Glomerular endothelial cell (primary cell): ENCODE measurements around the gene MEX3C.

GRCh38 chr18:51065327-51065784 lies 35.3 kb downstream of the SMAD4 start:
- RAMPAGE, long total RNA: no peak

DNA sequence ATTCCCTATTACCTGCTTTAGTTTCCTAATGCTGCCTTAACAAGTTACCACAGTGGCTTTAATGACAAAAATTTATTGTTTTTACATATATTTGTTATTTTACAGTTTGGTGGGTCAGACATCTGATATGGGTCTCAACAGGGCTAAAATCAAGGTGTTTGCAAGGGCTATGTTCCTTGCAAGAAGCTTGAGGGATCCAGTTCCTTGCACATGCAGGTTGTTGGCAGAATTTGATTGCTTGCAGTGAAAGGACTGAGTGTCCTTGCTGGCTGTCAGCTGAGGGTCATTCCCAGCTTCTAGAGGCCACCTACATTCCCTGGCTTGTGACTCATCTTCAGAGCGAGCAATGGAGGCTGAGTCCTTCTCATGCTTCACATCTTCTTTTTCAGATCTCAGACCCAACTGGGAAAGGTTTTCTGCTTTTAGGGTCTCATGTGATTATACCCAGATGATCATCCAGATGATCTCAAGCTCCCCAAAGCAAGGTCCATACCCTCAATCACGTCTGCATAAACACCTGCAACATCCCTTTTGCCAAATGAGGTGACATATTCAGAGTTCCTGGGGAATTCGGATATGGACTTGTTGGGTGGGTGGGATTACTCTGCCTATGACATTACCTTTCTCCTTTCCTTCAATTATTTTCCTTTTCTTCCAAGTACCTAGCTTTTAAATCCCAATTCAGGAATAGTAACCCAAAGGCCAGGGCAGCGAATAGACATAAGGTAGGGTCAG lies 12.3 kb downstream of the MEX3C start:
- RAMPAGE, long total RNA: no peak

DNA sequence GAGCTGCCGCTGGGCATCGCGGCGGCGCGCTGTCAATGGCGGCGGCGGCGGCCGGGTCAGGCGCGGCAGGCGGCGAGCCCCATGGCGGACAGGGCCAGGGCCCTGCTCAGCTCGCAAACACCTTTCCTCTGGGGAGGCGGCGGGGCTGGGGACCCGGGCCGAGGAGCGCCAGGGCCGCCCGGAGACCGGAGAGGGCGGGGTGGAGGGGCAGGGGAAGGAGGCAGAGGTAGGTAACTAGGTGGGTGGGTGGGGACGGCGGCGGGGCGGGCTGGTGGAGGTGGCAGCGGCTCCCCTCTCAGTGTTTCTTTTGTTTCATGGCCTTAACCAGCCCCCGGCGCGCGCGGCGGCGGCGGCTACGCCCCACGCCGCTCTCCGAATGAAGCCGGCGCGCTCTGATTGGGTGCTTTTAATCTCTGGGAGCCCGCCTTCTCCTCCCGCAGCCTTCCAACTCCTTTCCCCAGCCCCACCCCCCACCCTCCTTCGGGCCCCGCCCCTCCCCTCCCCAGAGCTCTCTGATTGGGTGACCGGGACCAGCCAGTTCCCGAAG lies at the start of gene MEX3C:
TSS of gene MEX3C (minus strand) at position 378 of the 547 bp plus-strand sequence.
- RAMPAGE, long total RNA: no peak

DNA sequence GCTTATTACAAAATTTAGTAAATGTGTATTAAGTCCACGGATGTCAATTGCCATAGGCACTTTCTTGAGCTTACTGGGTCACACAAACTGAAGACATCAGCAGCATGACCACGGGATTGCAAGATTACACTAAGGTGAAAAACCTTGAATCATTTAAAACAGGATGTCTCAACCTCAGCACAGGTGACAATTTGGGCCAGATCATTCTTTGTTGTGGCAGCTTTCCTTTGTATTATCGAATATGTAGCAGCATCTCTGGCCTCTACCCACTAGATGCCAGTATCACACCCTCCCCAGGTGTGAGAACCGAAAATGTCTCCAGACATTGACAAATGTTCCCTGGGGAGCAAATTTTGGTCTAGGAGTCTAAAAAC lies 1.4 kb downstream of the MBD2 start:
- RAMPAGE, long total RNA: no peak

GRCh38 chr18:54223478-54223830 lies 1.0 kb downstream of the MBD2 start:
- RAMPAGE, long total RNA: no peak

GRCh38 chr18:54232523-54232942 lies 8.1 kb upstream of the MBD2 start:
- RAMPAGE, long total RNA: no peak

GRCh38 chr18:54717562-54718116 lies 110.6 kb upstream of the RAB27B start:
- RAMPAGE, long total RNA: no peak

DNA sequence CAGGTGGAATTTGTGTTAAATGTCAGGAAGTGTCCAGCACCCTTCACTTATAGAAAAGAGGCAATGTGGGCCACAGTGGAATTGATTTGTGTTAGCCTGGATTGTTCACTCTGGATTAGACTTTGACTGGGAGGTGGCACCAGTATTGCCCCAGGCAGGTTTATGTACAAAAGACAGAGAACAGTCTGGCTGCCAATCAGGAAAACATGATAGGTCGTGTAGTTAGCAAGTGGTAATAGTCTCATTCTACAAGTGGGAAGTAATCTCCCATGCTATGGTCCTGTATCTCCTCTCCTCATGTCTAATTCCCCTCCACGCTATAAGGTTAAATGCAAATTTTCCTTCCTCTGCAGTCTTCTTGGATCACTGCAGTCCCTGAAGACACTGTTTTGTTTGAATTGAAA lies 45.6 kb downstream of the RAB27B start:
- RAMPAGE, long total RNA: no peak

DNA sequence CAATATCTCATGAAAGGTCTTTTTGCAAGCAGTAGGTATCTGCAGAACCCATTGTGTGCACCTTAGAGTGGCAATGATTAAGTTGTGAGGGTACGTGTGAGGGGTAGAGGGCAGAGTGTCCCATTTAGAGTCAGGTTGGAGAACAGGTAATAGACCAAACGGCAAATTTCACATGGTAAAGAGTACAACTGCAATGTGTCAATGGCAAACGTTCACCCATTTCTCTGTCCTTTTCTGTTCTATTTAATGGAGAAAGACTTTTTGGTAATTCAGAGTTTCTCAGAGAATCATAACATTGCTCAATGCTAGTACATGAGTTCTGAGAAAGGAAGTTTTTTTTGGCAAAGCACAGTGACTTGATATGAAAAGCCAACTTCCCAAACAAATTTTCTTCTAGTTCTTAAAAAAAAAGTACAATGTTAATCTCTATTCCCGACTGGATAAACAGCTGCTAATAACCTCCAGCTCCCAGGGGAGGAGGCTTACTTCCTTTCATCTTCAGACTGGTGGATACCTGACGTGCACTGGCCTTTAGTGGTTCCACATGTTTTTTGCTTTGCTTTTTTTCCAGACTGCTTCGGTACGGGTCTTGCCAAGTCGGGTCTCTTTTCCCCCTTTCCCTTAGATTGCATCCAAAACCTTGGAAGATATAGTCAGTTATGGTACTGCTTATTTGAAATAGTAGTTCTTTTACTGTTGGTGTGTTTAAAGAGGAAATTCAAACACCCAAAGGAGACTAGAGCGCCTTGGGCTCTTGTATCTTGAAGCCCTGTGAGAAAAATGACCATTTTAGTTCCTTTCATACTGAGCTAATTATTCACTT lies 284.6 kb upstream of the CCDC68 start:
- RAMPAGE, long total RNA: no peak

- RAMPAGE, long total RNA: no peak
Observed at GRCh38 chr18:55337696-55338763, 250.0 kb downstream of the TCF4 start.

DNA sequence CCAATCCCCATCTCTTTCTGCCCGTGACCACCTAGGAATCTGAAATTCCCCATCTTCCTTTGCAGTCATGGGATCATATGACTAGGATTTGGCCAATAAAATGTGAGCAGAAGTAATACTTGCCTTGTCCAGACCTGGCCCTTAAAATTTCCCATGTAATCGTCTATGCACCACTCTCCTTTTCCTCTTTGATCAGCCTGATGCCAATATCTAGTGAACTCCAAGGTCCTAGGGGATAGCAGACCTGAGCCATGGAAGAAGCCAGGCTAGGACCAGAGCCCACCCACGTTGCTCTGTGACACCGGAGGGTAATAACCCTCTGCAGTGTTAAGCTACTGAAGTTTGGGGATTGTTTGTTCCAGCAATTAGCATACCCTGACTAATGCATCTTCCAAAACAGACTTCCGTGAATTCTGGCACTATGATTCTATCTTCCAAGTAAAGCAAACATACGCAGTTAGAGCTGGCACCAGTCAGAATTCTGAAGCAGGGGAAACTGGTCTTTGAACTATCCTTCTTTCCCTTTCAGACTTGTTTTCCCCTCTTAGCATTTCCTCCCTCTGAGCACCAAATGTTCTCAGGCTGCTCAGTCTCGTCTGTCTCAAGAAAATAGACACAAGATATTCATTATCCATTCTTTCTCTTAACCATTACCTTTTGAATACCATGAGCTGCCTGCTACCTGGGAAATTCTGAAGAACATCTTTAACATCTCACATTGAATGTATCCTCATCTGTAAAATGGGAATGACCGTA lies 108.4 kb downstream of the TCF4 start:
- RAMPAGE, long total RNA: no peak

DNA sequence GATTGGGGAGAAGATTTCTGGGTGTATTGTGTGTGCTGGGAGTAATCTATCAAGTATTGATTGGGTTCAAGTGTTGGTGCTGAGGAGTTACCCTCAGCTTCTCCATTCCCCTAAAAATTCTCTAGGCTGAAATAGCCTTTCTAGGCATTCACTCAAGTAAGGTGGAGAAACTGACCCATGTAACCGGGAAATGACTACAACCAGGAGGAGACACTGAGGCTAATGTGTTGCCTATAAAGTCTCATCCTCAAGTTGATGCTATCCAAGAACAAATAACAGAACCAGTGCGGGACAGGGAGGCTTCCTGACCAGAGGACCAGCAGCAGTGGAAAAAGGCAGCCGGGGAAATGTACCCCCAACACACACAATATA lies 80.2 kb downstream of the TCF4 start:
- RAMPAGE, long total RNA: no peak

DNA sequence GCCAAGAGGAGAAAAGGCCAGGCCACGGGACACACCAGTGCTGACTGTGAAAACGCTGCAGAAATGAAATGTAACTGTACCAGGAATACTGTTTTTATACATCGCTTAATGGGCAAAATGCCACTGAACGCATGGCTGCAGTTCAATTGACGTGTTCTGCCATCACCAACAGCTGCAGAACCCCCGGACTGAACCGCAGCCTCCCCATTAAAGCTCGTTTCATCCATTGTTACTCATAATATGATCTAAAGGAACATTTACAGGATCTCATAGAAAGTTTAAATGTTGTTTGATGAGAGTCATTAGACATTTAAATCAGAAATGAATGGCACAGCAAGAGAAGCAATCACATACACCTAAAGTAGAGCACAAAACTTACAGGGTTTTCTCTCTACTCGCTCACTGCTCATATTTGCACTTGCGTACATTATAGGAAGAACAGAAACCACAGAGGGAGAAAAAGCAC lies 35.4 kb downstream of the TCF4 start:
- RAMPAGE, long total RNA: no peak

DNA sequence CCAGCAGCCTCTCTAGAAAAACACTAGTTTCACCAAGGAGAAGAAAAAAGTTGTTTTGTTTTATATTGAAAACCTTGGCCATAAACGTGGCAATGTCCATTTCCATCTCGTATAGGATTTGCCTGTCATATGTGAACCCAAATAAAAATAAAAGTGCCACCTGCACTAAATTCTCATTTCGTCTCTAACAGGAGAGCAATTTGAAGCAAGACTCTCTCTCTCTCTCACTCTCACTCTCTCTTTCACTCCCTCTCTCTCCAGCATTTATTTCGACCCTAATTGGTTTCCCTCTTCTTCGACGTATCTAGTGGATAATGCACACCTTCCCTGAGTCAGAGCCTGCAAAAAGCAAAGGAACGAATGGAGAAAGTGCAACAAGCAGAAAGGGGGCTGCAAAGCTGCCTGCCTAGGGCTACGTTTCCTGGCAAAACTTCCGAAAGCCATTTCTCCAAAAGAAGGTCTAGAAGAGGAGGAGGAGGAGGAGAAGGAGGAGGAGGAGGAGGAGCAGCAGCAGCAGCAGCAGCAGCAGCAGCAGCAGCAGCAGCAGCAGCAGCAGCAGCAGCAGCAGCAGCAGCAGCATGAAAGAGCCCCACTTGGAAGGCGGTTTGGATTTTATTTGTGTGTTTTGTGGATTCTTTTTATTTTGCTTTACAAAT lies 2.2 kb downstream of the TCF4 start:
- RAMPAGE, long total RNA: no peak

- RAMPAGE, long total RNA: no peak
Observed at GRCh38 chr18:55778492-55779349, 190.7 kb upstream of the TCF4 start.

DNA sequence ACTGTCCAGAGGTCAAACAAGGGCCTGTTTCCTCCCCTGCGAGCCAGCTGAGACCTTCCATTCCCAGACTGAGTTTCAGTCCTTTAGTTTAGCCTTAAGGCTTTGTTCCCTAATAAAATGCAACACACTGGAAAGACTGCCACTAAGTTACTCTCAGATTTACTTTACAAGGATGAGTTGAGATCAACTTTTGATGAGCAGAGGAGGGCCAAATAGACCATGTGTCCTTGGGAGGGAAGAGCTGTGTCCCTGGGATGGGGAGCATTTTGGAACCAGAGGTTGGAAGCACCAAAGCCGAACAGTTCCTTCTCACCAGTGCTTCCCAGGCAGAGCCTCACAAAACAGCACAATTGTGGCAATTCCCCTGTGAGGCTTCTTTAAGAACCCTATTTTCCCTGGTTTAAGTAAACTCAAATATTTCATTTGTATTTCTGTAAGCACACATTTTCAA lies 63.3 kb downstream of the TXNL1 start:
- RAMPAGE, long total RNA: no peak

- RAMPAGE, long total RNA: no peak
Observed at GRCh38 chr18:56980150-56981396, 166.3 kb upstream of the BOD1L2 start.

DNA sequence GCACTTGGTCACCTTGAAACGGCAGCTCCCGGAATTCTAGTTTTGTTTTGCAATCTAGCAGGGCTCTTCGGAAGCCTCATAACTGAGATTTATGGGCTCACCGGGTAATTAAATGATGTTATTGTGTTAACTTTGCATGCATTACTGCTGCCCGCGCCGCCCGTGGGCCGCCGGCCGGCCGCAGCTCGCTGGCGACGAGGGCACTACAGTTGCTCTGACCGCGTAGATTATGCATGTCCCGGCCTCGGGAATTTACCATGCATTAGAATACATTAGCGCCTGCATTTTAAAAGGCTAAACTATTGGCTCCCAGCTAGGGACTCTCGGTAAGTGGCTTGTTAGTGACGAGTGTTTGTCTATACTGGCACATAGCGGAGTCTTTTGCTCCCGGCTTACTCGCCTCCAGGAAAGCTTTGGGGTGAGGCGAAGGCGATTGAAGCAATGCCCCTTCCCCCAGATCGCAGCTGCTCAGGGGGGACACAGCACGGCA lies 548 bp upstream of the ONECUT2 start:
- RAMPAGE, long total RNA: no peak

DNA sequence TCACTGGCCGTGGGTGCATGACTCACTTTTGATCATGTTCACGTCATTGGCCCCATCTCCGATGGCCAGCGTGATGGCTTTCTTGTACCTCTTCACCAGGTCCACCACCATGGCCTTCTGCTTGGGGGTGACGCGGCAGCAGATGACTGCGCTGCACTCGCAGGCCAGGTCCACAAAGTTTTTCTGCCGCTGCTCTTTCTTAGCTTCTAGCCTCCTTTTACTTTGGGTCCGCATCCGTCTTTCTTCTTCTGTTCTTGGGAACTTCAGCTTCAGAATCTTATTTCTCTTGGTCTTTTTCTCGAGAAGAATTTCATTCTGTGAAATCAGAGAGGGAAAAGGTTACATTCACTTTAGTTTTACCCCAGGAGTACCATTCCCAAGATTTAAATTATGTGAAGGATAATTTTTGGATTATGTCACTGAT lies 39.5 kb upstream of the NARS1 start:
- RAMPAGE, long total RNA: no peak

- RAMPAGE, long total RNA: no peak
Observed at GRCh38 chr18:57662371-57662728, 40.7 kb upstream of the NARS1 start.